Heart left ventricle (tissue), 7 donors: ENCODE data around the genes NHS and SCML2.

- PRO-cap, 6 experiments: no peak in any of the 6 experiments
- RAMPAGE, long total RNA, 2 experiments: no peak in any of the 2 experiments
- RRBS: no CpG with 5 or more reads among the region's 6 CpGs
Measured at GRCh38 chrX:15474934-15475514, 18.1 kb downstream of the PIR start.

DNA sequence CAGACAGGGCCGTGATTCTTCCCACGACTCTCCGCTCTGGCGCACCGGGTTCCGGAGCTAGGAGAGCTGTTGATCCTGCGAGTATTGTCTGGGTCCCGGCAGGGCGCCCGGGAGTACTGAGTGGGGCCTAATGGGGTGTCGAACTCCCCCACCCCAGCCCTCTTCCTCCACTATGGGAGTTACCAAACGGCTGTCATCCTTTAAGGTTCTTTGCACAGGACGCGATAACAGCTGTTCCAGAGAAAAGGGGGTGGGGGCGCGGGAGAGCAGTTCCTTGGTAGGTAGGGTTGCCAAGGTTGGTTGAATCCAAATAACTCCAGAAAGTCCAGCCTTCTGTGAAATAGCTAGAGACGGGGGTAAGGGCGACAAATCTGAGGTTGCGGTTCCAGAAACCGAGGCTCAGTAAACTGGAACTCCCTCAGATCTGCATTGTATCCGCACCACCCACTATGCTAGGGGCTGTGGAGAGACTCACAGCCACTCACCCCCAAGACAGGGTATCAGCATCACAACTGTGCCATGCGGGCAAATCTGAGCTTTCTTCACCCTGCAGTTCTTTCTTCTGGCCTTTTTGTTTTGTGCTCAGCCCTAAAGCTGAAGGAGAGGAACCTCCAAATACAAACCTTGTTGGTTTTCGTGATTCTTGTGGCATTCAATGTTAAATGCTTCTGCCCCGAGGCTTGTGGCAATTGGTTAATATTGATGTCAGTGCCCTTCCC is 493 bp downstream of the CA5B start:
- PRO-cap, 6 experiments: no peak in any of the 6 experiments
- RAMPAGE, long total RNA, 2 experiments: no peak in any of the 2 experiments
- RRBS: 0% methylated on average over 2 of the region's 24 CpGs

- PRO-cap, 6 experiments: no peak in any of the 6 experiments
- RAMPAGE, long total RNA, 2 experiments: no peak in any of the 2 experiments
- RRBS: no CpG with 5 or more reads among the region's 13 CpGs
Measured at GRCh38 chrX:16123917-16124555, 671 bp downstream of the GRPR start.

- PRO-cap, 6 experiments: no peak in any of the 6 experiments
- RAMPAGE, long total RNA, 2 experiments: no peak in any of the 2 experiments
- RRBS: no CpG with 5 or more reads among the region's 2 CpGs
Measured at GRCh38 chrX:16700754-16701107, 11.7 kb downstream of the CTPS2 start.

DNA sequence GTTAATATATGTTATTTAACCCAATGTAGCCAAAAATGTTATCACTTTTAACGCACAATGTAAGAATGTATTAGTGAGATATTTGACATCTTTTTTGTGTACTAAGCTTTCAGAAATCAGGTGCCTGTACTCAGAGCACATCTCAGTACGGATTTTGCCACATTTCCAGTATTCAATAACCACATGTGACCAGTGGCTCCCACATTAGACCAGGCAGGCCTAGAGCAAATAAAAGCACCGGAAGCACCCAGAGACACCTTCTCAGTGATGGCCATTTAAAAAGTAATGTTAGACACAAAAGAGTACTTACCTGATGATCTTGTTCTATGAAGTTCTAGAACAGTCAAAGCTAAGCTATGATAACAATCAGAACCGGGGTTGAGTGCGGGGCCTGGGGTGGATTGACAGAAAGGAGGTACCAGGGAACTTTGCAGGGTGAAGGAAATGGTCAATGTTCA is 1.2 kb downstream of the CTPS2 start:
- PRO-cap, 6 experiments: peak in 2 of 6 experiments; most common plus-strand start position 369 of the sequence (in 1); most common minus-strand start position 156 of the sequence (in 2)
- RAMPAGE, long total RNA, 2 experiments: no peak in any of the 2 experiments
- RRBS: 50% methylated on average over 1 of the region's 5 CpGs

DNA sequence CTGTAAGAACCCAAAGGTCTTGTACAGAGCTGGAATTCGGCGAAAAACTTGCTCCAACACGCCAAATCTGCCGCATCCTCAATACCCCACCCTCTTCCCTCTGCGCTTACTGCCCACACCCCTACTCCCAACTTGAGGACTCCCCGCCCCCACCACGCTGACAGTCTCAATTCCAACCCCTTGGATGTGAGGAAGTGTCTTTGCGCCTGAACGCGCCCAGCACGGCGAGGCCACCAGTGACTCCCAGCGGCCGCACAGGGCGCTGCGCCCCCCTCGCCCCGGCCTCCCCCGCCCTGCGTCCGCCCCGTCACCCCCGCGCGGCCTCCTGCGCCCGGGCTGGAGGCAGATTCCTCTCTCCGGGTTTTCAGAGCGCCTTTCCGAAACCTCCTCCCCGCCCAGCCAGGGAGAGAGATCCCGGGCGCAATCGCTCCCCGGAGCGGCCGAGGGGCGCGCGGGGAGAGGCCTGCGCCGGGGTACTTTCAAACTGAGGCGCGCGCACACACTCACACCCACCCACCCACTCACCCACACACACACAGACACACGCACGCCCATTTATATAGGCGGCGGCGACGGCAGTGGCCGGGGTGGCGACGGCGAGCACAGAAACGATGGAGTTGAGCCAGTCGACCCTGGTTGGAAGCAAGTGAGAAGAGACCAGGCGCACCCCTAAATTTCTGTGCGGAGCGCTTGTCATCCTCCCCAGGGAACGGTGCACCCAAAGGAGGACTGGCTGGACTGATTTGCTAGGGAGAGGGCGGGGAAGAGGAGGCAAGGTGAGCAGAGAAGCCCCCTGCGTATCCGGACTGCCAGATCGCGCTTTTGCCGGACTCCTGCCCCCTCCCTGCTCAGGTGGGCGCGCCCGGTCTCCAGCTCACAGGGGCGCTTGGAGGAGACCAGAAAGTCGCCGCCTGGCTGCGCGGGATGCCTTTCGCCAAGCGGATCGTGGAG is at the start of gene NHS:
Gene NHS, plus strand, starts transcription at position 367 of the 951 bp plus-strand sequence.
- PRO-cap, 6 experiments: peak in 6 of 6 experiments; most common plus-strand start position 423 of the sequence (in 5); most common minus-strand start position 101 of the sequence (in 1)
- RAMPAGE, long total RNA, 2 experiments: start-site peak on the plus strand in 1 of 2 experiments, centred at position 372 of the sequence, 13 reads per replicate
- RRBS: 2% methylated on average over 26 of the region's 78 CpGs

GRCh38 chrX:17379674-17380264 is 4.8 kb downstream of the NHS start:
- PRO-cap, 6 experiments: no peak in any of the 6 experiments
- RAMPAGE, long total RNA, 2 experiments: no peak in any of the 2 experiments
- RRBS: no CpG with 5 or more reads among the region's 5 CpGs

GRCh38 chrX:17733631-17734633 is 3.4 kb upstream of the SCML1 start:
- PRO-cap, 6 experiments: no peak in any of the 6 experiments
- RAMPAGE, long total RNA, 2 experiments: no peak in any of the 2 experiments
- RRBS: no CpG with 5 or more reads among the region's 2 CpGs

DNA sequence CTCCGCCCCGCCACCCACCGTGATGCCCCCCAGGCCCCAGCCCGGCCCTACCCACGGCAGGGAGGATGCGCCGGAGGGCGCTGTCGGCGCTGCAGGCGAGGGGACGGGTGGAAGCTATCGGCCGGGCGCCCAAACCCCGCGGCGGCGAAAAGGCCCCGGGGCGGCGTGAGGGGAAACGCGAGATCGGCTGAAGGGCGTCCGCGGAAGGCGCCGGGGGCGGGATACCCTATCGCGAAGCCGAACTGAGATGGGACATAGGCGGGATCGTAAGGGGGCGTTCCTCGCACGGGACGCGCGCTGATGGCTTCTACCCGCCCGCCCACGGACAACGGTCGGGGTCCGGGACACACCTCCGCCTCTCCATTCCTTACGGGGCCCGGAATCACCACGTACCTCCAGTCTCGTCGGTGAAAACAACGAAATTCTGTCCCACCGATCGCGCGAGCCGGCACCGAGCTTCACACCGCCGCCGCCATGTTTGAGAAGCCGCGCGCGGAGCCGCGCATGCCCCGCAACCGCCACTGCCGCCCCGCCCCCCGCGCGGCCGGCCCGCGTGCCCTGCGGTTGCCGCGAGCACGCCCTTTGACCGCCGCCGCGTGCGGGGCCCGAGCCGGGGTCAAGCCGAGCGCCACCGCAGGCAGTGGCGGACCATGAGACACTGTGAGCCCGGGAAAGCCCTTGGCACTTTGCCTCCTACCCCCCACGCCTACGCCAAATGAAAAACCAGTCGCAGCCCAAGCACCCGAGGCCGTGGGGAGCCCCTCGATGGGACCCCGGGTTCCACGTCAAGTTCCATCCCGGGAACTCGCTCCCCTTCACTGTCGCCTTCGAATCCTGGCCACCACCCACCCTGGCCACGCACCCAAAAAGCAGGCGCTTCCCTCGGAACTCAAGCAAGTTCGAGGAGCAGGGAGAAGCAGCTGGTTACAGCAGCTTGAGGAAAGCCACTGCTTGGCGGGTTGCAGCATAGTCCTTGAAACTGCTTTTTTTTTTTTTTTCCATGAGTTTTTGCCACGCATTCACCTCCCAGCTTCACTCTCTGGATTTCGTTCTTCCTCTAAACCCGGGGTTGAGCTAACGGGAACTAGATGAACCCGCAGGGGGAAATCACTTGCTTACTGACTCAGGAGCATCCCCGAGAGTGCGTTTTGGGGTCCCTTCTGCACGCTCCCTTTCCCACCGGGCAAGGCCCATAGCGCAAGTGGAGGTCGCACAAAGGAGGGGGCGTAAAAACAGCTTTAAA is at the start of gene SCML2:
Gene SCML2, minus strand, starts transcription at position 490 of the 1,243 bp plus-strand sequence.
- PRO-cap, 6 experiments: peak in 6 of 6 experiments; most common plus-strand start position 585 of the sequence (in 4); most common minus-strand start position 480 of the sequence (in 6)
- RAMPAGE, long total RNA, 2 experiments: no peak in any of the 2 experiments
- RRBS: 5% methylated on average over 60 of the region's 125 CpGs

GRCh38 chrX:18574700-18575161 is 97.2 kb downstream of the RS1 start:
- PRO-cap, 6 experiments: no peak in any of the 6 experiments
- RAMPAGE, long total RNA, 2 experiments: no peak in any of the 2 experiments
- RRBS: no CpG with 5 or more reads among the region's 3 CpGs

DNA sequence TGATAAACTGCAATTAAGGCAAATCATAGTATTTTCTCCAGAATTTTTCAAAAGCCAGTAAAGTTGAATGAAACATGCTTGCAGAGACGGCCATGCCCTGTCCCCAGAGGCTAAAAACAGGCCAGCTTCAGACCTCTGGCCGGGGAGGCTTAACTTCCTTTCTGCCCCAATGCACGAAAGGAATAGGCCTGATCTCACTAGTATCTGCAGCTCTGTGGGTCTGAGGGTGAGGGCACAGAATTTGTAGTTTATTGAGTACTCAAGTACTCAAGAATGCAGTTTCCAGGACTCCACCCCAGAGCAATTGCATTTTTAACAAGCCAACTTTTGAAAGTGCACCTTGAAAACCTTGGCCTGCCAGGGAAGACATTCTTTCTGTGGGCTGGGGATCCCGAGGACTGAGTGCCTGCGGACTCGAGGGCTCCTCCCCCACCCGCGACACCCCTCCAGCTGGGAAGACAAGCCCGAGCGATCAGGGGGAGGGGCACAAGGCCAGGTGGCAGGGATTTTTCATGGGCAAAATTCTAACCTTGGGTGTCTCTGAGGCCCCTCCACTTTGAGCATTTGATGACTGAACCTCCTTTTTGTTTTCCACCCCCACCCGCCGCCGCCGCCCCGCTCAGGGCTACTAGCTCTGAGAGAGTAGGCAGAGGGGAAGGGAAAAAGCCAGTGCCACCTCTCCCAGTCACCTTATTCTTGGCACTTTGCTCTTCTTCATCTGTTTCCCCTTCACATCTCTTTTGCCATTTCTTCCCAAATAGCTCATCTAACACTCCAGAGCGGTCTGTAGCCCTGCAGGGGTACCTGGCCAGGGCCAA is 22.3 kb downstream of the RS1 start:
- PRO-cap, 6 experiments: no peak in any of the 6 experiments
- RAMPAGE, long total RNA, 2 experiments: no peak in any of the 2 experiments
- RRBS: no CpG with 5 or more reads among the region's 16 CpGs

GRCh38 chrX:18650360-18650695 is 21.6 kb downstream of the RS1 start:
- PRO-cap, 6 experiments: no peak in any of the 6 experiments
- RAMPAGE, long total RNA, 2 experiments: no peak in any of the 2 experiments
- RRBS: no CpG with 5 or more reads among the region's 12 CpGs

DNA sequence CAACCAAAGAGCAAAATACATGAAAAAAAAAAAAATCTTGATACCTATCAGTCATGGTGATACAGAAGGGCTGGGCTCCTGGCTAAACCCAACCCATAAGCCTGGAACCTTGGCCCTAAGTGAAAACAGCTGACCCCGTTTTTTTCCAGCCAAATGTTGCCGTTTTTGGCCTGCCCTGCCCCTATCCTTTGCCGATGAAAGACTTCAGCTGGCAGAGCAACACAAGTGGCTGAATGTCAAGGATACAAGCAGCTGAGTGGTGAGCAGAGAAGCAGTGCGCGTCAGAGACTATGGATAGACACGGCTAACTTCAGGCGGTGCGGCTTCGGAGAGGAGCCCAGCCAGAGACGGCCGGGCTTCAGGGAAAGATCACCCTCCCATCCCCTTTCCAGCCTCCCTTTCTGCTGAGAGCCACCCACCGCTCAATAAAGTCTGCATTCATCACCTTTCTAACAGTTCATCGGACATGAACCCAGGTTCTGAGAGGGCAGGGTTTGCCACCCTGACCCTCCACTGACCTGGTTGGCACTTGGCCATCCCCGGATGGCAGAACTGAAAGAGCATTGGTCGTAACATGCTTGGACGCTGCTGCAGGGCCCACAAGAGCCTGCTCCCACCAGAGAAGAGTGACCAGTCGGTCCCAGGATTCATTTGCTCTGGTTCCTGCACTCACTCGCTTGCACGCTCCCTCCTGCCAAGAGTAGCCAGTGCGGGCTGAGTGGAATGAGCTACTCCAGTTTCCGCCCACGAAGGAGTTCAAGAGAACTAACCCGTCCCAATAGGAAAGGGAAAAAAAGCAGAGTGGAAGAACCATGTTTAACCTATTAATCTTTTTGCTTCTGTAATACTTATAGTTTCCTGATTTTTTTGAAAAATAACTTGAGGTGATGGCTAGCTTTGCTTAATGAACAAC is 125.8 kb downstream of the PPEF1 start:
- PRO-cap, 6 experiments: peak in 6 of 6 experiments; most common plus-strand start position 340 of the sequence (in 3); most common minus-strand start position 658 of the sequence (in 2)
- RAMPAGE, long total RNA, 2 experiments: no peak in any of the 2 experiments
- RRBS: no CpG with 5 or more reads among the region's 23 CpGs

DNA sequence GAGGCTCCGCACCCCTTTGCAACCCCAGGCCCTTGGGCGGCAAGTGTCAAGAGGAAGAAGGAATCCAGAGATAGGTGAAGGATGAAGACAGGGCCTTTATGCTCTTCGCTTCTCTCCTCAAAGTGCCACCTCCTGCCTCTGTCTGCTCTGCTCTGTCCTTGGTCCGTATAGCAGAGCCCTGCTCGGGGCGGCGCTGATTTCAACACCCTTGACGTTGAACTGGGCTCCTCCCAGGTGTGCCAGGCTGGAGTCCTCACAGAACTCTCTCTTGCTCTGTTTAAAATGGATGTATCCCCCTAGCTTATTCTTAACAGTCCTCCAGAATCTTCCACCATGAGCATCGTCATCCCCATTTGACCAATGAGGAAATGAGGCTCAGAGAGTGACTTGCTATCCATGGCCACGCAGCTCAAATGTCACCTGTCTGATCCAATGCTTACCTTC is 99.8 kb downstream of the PHKA2 start:
- PRO-cap, 6 experiments: peak in 1 of 6 experiments; most common minus-strand start position 144 of the sequence (in 1)
- RAMPAGE, long total RNA, 2 experiments: no peak in any of the 2 experiments
- RRBS: no CpG with 5 or more reads among the region's 10 CpGs

GRCh38 chrX:19343018-19343514 is 661 bp upstream of the PDHA1 start:
- PRO-cap, 6 experiments: no peak in any of the 6 experiments
- RAMPAGE, long total RNA, 2 experiments: no peak in any of the 2 experiments
- RRBS: no CpG with 5 or more reads among the region's 11 CpGs

DNA sequence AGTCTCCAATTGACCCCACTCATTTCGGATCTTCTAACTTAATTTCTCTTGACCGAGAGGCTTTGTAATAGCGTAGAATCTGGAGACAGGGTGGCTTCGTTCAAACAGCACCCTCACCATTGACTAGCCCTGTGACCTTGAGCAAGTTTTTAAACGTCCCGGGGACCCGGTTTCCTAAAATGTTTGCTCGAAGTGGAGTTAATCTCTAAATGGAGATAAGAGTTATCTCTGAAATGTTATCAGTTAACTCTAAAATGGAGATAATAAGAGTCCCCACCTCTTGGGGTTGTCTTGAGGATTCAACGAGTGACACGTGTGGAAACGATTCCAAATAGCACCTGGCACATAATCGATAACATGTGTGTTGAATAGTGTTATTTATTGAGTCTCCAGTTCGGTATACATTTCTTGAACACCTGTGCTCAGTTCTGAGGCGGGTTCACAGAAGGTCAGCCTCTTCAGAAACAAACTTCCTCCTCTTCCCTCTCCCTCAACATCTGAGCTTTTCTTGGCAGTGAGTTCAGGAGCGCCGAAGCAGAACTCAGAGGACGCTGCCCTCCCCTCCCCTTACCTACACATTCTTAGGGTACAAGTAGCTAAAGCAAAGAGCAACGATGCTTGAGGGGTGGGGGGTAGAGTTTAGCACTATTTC is 823 bp downstream of the PDHA1 start:
- PRO-cap, 6 experiments: no peak in any of the 6 experiments
- RAMPAGE, long total RNA, 2 experiments: no peak in any of the 2 experiments
- RRBS: no CpG with 5 or more reads among the region's 18 CpGs

- PRO-cap, 6 experiments: no peak in any of the 6 experiments
- RAMPAGE, long total RNA, 2 experiments: no peak in any of the 2 experiments
- RRBS: no CpG with 5 or more reads among the region's 7 CpGs
Measured at GRCh38 chrX:19751840-19752427, 135.5 kb downstream of the SH3KBP1 start.

GRCh38 chrX:20136006-20136666 is 5.5 kb downstream of the EIF1AX start:
- PRO-cap, 6 experiments: no peak in any of the 6 experiments
- RAMPAGE, long total RNA, 2 experiments: no peak in any of the 2 experiments
- RRBS: no CpG with 5 or more reads among the region's 6 CpGs

DNA sequence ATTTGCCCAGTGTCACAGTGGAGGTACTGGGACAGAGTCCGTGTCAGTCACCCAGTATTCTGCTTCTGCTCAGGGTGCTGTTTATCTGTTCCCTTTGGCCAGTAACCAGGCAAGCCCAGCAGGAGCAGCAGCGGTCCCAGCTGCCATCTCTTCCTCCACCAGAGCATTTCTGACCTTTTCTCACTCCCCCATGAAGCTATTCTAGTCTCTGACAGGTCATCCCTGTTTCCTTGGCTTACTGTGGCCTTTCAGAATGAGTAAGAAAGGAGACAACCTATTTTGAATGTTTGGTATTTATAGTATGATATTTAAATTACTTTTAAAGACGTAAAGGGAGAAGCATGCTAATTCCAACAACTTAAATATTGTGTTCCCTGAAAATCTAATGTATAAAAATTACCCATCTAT is 60.7 kb downstream of the RPS6KA3 start:
- PRO-cap, 6 experiments: peak in 2 of 6 experiments; most common minus-strand start position 152 of the sequence (in 1)
- RAMPAGE, long total RNA, 2 experiments: no peak in any of the 2 experiments
- RRBS: no CpG with 5 or more reads among the region's 3 CpGs

DNA sequence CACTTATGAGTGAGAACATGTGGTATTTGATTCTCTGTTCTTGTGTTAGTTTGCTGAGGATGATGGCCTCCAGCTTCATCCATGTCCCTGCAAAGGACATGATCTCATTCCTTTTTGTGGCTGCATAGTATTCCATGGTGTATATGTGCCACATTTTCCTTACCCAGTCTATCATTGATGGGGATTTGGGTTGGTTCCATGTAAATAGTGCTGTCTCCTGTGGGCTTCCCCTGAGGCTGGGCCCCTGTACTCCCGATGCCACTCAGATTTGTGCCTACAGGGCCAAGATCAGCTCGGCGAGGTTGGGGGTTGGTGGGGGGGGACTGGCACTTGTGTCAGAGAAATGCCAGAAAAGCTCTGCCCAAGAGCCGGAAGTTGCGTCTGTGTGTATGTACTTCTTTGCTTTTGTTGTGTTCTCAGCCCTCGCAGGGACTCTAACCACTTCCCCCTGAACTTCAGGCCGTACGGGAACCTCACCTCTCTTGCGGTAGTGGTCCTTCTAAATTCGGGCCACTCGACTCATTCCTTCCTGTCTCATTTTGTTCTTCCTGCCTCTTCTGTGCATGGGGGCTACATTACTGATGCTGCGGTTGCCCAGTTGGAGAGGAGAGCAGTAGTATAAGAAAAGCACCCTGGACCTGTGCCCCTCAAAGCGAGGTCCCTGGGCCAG is 146.1 kb upstream of the RPS6KA3 start:
- PRO-cap, 6 experiments: no peak in any of the 6 experiments
- RAMPAGE, long total RNA, 2 experiments: no peak in any of the 2 experiments
- RRBS: no CpG with 5 or more reads among the region's 13 CpGs